GM19239 (cell line): ENCODE measurements around a stretch of chr5.

GRCh38 chr5:142322525-142323824 is 1.8 kb downstream of the SPRY4 start:
- RRBS, result no CpG with 5 or more reads among the region's 20 CpGs

GRCh38 chr5:142323825-142324937 is 640 bp downstream of the SPRY4 start:
- RRBS, result 2% methylated on average over 15 of the region's 80 CpGs

DNA sequence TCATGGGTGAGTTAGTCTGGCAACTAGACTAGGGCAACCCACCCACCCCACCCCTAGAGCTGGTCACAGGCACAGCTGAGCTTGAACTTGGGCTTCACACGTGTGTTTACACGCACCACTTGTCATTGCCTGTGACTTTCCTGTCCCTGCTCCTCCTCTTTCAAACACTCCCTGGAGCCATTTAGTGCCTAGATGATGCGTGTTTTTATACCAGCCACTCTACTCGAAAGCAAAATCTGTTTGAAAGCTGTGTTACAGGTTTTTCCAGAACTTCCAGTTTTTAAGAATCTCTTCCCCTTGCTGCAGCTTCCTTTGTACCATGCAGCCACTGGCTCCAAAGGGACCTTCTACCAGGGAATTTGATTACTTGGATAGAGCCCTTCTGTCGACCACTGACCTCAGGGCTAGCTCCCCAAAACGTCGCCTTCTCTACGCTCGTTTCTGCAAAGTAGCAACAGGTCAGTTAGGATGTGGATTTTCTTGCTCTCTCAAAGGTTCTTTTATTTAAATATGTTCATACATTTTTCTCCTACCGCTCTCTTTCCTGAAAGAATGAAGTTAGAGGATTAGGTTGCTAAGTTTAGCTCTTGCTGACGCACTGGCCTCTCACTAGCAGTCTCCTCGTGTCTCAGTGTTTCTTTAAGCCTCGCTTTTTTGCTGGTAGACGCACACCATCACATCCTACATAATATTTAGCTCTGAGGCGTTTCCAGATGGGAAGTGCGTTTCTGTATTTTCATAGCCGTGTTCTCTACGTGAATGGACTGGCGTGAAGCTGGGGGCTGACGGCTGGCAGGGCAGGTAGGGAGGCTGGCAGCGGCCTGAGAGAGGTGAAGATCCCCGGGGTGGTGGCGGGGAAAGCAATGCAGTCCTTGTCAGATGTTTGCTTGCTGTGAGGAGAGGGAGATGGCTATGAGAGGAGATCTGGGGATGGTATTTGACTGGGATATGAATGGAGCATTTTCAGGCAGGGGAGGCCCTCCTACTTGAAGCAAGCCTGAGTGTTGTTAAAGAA is 79.0 kb upstream of the SPRY4 start:
- RRBS, result no CpG with 5 or more reads among the region's 23 CpGs

- RRBS, result no CpG with 5 or more reads among the region's 2 CpGs
Measured at GRCh38 chr5:142542965-142543464, 142.9 kb downstream of the FGF1 start.

GRCh38 chr5:142551360-142552159 is 134.3 kb downstream of the FGF1 start:
- RRBS, result 8% methylated on average over 4 of the region's 31 CpGs

GRCh38 chr5:142568207-142568633 is 117.7 kb downstream of the FGF1 start:
- RRBS, result no CpG with 5 or more reads among the region's 6 CpGs

DNA sequence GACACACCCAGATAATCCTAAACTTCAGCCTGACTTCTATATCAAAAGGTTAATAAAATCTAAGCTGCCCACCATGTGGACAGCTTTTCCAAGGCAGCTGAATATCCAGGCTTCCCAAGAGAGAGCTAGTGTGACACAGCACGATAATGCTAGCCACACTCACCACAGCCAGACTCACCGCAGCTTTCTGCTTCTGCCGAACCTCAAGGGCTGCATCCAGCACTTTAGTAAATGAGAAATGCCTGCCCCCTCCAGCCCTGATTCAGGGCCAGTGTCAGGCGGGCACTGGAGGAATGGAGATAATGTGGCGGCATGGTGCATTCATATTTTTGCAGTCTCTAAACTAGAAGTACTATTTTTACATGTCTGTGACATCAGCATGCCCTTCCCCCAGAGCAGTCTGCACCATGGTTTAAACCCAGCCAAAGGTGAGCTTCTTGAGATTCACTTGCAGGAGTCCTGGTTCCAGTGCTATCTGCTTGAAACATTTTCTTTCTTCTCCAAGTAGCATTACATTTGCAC is 493 bp downstream of the FGF1 start:
- RRBS, result no CpG with 5 or more reads among the region's 5 CpGs

DNA sequence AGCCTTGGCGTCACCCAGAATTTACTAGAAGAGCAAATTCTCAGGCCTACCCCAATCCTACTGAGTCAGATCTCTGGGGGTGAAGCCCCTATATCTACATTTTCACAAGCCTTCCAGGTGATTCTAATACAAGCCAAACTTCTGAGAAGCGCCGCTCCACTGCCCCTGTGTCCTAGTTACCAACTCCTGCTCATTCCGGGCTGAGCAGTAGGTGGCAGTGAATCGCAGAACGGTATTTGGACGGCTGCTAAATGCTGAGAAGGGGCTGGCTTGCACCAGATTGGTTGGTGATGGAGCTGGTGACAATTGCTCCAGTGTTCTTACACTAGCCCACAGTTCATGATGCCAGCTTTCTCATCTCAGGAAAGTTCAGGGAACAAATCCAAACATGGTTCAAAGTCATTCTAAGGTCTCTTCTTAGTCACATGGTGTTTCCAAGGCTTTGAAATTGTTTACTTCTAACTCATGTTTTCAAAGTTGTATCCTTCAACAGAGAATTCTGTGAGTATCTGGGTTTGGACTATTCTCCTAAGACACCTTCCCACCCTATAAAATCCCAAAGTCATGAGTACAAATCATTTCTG is 31.1 kb upstream of the FGF1 start:
- RRBS, result no CpG with 5 or more reads among the region's 7 CpGs

DNA sequence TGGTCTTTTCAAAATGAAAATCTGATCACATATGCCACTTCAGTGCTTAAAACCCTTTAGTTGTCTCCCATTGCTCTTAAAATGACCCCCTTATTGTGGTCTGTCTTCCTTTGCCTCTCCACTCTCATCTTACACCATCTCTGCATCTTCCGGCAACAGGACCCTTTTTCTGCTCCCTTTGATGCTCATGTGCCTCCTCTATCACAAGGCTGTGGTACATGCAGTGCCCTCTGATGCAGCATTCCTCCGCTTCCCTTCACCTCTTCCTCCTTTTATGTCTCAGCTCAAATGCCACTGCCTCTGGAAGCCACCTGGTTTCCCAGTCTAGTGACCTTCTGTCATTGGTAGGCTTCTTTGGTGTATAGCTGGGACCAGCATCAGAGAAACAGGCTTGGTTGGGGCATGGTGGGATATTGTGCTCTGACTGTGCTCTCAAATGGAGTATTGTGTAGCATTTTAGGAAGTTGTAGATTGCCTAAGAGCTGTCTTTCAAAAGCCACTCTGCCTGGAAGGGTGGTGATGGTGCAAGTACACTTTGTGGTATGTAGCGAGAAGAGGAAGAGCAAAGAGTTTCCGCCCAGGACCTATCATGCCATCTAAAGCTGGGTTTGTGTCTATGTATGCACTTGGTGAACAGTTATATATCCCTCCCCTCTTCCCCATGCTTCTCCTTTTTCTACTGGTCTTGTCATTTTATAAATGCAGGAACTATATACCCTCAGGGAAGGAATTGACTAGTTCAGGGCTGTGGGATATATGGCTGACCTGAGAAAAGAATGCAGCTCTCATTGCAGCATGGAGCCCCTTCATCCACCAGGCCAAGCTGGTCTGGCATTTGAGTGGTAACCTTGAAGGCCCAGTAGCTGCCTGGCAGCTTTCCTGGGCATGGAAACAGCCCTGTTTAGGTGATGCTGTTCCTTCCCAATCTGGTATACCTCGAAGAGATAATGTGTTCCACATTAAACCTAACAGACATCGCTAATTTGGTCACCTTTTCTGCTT is 28.2 kb downstream of the ARHGAP26 start:
- RRBS, result no CpG with 5 or more reads among the region's 6 CpGs

GRCh38 chr5:142813794-142814723 is 43.9 kb downstream of the ARHGAP26 start:
- RRBS, result no CpG with 5 or more reads among the region's 6 CpGs

DNA sequence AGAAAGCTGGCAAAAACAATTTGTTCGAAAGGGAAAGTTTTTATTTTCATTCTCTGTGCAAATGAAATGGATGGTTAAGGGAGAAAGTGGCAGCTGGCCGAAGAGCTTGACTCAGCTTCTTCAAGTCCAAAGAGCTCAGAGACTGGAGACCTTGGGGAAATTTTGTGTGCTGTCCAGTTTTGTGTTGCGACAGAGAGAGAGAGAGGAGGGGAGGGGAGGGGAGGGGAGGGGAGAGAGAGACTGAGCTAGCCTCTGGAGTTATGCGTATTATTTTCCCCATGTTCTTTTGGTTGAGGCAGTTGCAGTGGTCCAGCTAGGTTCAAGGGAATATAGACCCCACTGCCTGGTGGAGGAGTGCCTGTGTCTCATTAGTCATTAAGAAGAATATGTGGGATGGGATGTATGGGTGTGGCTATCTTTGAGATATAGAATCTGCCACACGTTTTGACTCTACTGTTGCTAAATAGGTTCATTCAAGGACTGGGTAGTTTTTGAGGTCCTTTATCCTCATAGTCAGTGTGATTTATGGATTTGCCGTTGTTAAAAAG is 69.6 kb downstream of the ARHGAP26 start:
- RRBS, result no CpG with 5 or more reads among the region's 6 CpGs

DNA sequence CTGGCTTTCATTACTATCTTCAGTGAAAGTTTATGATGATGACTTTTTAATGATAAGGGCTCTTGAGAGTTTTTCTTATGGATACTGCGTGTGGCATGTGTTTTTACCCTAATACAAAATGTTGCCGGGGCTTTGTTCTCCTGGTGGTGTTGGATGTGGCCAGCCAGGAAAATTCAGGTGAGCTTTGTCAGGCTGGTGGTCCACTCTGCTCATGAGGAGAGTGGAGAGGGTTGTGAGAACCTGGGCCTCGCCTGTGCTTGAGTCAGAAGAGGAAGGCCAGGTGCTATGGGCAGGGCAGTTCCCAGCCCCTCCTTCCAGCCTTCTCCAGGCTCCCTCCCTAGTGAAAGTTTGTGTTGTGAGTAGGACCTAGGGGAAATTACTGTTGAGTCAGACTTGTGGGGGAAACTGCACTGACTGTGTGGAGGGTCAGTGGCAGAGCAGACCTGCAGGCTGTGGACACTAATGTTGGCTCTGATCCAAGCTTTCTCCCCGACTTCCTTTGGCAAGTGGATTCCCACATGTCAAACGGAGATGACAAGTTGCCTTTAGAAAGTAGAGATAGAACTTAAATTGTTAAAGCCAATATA is 102.5 kb downstream of the ARHGAP26 start:
- RRBS, result 100% methylated on average over 1 of the region's 5 CpGs

DNA sequence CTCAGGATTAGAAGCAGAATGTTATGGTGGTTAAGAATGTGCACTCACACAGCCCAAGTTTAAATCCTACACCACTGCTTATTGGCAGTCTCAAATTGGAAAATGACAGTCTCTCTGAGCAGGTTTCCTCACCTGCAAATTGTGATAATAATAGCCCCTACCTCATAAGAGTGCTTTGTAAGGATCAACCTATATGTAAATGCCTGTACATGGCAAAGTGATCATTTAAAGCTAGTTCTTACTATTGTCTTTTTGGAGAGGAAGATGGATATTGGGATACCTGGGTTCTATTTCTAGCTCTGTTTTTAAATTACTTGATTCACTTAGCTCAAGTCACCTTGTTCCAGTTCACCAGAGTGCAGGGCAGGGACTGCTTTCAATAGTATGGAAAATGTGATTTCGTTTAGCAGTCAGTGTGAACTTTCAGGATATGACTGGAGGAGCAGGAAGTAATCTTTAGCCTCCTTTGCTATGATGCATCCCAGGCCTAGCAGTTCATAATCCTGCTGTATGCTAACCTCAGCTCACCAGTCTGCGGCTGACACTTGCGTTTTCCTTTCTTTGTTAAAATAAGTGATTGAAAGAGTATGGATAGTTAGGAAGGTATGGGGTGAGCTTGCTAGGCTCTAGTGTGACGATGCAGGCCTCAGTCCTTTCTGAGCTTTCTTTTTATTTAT is 169.6 kb downstream of the ARHGAP26 start:
- RRBS, result no CpG with 5 or more reads among the region's 4 CpGs

DNA sequence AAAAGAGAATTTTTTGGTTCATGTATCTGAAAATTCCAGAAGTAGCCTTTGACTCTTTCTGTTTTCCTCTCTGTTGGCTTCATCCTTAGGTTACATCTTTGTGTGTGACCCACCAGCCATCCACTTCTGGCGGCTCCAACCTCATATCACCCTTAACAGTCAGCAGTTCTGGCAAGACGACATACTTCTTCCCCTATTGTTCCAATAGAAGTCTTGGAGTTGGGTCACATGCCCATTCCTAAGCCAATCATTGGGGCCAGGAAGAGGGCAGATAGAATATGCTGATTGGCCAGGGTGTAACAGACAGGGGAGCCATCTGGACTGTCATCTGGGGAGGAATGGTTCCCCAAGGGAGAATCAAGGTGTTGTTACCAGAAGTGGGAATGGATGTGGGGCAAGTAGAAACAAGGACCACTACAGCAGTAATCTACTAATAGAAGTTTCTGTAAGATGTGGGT is 200.2 kb downstream of the ARHGAP26 start:
- RRBS, result no CpG with 5 or more reads among the region's 2 CpGs

DNA sequence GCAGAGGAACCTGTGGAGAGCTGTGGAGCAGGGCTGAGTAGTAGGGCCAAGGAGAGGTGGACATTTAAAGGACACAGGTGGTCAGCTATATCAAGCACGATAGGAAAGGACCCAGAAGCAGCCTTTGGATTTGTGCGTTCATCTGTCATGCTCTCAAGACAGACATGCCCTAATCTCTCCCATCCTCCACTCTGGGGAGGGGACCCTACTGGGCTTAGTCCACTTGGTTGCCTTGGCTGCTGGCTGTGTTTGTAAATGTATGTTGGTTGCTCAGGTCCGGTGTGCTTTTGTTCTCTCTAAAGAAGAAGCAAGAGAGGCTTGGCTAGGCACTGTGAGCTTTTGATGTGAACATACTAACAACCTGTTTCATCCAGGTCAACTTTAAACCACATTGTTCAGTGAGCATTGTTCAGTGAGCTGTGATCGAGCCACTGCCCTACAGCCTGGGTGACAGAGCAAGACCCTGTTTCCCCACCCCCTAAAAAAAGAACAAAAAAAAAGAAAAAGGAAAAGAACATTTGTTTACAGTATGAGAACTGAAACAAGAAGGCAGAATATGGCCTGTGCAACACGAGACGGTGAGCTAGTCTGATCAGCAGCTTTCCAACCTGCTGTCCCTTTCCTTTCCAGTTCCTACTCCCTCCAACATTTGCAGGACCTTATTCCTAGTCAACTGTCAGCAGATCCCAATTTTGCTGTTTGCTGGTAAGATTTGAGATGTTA is 228.2 kb downstream of the ARHGAP26 start:
- RRBS, result no CpG with 5 or more reads among the region's 6 CpGs

DNA sequence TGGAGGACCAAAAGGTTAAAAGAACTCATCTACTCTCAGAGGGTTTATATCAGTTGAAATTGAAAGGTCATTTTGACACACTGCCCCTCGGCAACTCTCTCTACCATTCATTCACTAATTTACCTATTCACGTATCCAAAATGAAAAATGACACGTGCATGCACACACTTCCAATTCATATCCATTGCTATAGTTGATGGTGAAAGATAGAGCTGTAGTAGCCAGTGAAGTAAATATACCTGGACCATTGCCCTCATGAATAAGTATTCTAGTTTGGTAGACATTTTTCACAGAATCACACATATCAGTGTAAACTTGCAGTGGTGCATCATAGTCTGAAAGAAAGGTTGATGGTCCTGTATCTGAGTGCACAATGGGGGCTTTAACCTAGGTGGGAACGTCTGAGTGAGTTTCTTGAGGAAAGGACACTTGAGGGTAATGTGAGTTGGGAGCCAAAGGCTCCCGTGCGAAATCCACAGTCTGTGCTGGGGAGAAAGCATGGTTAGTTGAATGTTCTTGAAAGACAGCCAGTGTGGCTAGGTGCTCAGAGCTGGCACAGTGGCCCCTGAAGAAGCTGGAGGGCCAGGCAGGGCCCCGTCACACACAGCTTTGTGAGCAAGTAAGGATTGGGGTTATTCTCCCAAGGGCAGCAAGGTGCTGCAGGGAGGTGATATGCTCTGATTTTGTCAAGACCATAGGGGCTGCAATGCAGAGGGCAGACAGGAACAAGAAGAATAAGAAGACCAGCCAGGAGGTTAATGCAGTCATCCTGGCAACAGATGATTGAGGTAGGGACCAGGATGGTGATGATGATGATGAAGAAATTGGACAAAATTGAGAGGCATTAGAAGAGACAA is 260.7 kb downstream of the ARHGAP26 start:
- RRBS, result no CpG with 5 or more reads among the region's 7 CpGs

DNA sequence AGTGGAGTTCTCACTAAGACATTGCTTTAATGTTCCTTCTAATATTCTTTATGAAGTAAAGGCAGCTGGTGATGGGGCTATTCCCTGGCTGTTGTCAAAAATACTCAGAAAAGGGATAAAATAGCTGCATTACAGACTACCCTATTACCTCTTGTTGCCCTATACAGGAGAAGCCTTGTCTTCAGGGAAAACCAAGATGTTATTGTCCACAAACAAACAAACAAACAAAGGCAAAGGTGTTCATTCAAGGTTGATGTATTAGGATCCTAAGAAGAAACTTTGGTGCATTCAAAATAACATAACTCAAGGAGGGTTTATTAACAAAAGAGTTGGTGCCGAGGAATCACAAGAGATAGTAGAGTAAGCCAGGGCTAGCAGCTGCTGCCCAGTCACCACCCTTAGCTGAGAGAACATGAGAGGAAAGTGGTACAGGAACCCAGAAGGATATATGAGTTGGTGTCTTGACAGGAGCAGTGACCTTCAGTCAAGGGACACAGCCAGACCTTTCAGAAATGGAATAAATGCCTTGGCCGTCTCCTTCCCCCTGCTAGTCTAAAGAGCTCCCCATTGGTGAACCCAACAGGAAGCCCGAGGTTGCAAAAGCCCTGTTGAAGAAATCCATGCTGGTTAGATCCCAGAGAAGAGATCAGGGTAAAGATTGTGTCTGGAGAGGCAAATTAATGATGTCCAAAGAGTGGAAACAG is 244.7 kb downstream of the NR3C1 start:
- RRBS, result no CpG with 5 or more reads among the region's 3 CpGs

DNA sequence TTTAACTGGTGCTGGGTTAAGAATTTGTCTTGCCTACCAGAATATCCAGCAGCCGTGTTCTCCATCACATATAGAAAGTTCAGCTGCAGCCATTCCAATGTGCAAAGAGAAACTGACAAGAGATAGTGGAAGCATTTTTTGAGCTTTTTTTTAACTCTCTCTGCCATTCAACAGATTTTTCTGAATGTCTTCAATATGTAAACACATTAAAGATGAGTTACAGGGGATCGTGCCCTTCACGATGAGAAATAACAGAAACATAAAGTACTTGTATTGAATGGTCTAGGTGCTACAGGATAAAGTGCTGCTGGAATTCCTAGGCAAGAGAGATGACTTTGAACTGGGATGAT is 235.8 kb downstream of the NR3C1 start:
- RRBS, result no CpG with 5 or more reads among the region's 3 CpGs

- RRBS, result no CpG with 5 or more reads among the region's 14 CpGs
Measured at GRCh38 chr5:143207438-143208230, 195.9 kb downstream of the NR3C1 start.

- RRBS, result no CpG with 5 or more reads among the region's 8 CpGs
Measured at GRCh38 chr5:143234215-143234810, 169.2 kb downstream of the NR3C1 start.